ENCODE measurements around the genes ZNF286A and CENPV.

GRCh38 chr17:15645644-15645877 lies 26.1 kb upstream of the FBXW10B start:
- PRO-cap, result no peak
- RAMPAGE, long total RNA, 4 experiments, result no peak in any of the 4 experiments

GRCh38 chr17:15645878-15646221 lies 26.3 kb upstream of the FBXW10B start:
- PRO-cap, result no peak
- RAMPAGE, long total RNA, 4 experiments, result no peak in any of the 4 experiments

DNA sequence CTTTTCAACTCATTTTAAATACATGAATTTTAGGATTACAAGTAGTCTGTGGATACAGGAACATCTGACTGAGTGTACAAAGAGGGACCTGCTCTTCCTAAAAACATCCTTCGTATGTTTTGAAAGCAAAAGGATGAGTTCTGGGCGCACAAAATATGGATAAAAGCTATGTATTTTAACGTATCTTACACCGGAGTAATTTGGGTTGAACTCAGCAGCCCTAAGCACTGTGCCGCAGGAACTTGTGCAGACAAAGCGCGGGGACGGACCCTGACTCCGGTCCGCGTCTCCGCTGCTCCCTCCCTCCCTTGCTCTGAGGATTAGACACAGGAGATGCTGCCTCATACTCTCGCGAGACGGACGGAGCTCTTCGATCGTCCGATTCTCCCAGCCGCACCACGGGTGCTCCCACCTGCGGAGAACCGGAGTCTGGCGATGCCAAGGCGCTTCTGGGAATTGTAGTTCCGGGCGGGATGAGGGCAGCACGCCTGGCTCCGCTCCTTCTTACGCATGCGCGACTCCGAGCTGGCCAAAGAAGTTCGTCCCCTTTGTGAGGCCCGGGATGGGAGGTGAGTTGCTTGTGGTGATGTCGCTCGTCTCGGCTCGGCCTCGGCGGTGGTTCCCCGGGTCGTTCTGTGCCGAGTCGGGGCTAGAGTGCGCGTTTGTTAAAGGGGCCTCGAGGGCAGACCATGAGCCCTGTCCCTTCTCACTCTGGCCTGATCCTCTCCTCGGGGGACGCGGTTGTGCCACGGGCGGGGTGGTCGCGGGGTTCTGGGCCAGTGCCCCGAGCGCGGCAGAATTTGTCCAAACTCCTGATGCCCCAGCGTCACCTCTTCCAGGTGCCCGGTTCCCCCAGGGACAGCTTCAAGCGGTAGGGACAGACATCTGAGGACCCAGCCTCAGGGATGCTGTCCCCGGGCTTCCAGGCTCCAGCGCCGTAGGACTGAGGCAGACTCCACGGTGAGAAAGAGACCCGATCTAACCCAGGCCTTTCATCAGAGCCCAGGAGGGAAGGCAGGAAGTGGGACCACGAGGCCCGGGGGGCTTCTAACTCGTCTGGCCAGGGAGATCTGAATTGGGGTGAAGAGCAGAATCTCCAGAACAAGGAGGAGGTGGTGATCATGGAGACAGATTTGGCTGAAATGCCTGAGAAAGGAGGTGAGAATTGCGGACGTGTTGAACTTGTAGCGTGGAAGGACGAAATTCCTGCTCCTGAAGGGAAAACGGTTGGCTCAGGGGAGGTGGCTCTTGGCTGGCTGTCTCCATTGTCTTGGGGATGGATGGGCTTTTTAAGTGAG lies at the start of gene ZNF286A:
TSS of gene ZNF286A (plus strand) at position 544 of the 1,298 bp plus-strand sequence.
- PRO-cap, result bidirectional peak, plus-strand start at position 461 of the sequence, minus-strand start at position 315 of the sequence
- RAMPAGE, long total RNA, 4 experiments, result start-site peak on the plus strand in 4 of 4 experiments, centred at positions 528 to 556 of the sequence, 42 to 159 reads per replicate

DNA sequence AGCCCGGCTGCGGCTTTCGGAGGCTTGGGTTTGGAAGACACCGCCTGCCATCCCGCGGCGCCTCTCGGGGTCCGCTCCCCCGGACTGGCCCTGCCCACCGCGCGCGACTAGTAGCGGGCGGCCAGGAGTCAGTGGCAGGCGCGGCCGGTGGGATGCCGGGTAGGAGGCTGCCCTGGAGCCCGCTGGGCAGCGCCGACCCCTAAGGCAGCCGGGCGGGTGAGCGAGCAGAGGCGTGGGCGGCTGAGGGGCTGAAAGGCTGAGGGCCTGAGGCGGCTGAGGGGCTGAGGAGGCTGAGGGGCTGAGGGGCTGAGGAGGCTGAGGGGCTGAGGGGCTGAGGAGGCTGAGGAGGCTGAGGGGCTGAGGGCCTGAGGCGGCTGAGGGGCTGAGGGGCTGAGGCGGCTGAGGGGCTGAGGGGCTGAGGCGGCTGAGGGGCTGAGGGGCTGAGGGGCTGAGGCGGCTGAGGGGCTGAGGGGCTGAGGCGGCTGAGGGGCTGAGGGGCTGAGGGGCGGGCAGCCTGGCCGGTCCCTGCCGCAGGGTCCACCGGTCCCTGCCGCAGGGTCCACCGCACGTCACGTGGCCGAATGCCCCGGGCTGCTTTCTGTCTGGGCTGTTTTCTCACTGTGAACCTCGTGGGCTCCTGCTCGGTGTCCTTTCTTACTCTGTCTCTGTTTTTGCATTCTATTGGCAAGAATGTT lies 17.7 kb downstream of the TBC1D26 start:
- PRO-cap, result no peak
- RAMPAGE, long total RNA, 4 experiments, result no peak in any of the 4 experiments

DNA sequence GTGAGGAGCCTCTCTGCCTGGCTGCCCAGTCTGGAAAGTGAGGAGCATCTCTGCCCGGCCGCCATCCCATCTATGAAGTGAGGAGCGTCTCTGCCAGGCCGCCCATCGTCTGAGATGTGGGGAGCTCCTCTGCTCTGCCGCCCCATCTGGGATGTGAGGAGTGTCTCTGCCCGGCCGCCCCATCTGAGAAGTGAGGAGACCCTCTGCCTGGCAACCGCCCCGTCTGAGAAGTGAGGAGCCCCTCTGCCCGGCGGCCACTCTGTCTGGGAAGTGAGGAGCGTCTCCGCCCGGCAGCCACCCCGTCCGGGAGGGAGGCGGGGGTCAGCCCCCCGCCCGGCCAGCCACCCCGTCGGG lies 77.7 kb upstream of the ADORA2B start:
- PRO-cap, result no peak
- RAMPAGE, long total RNA, 4 experiments, result no peak in any of the 4 experiments

- PRO-cap, result no peak
- RAMPAGE, long total RNA, 4 experiments, result no peak in any of the 4 experiments
Measured at GRCh38 chr17:15883892-15884120, 61.1 kb upstream of the ADORA2B start.

DNA sequence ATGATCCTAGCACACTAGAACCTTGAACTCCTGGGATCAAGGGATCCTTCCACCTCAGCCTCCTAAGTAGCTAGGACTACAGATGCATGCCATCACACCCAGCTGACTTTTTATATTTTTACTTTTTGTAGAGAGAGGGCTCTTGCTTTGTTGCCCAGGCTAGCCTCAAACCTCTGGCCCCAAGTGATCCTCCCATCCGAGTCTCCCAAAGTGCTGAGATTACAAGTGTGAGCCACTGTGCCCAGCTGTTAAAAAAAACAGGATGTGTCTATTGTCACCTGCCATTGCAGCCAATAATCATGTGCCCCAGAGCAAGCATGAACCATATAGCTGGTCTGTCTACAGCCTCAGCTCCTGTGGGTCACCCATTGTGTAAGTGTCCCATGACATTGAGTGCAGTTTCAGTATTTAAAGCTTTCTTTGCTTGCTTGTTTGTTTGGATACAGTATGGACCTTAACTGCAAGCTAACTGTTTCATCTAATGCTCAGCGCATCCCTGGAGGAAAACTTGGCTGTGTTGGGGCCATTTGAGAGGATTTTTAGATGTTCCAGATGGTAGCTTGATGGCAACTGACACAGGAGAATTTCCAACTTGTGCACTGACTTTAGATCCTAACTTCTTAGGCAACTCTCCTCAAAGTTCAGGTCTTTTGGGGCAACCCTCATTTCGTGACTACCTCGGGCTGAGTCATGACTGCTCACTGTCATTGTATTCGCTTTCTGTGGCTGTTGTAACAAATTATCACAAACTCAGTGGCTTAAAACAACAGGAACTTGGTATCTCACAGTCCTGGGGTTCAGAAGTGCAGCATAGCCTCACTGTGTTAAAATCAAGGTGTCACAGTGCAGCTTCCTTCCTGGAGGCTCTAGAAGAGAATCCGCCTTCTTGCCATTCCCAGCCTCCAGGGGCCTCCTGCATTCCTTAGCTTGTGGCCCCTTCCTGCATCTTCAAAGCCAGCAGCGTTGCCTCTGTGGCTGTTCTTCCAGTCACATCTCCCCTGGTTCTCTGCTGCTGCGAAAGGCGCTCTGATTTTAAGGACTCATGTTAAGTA lies 30.3 kb upstream of the ADORA2B start:
- PRO-cap, result no peak
- RAMPAGE, long total RNA, 4 experiments, result no peak in any of the 4 experiments

- PRO-cap, result no peak
- RAMPAGE, long total RNA, 4 experiments, result no peak in any of the 4 experiments
Measured at GRCh38 chr17:15948142-15948759, 3.3 kb downstream of the ADORA2B start.

- PRO-cap, result no peak
- RAMPAGE, long total RNA, 4 experiments, result no peak in any of the 4 experiments
Measured at GRCh38 chr17:16021941-16022702, 22.5 kb downstream of the TTC19 start.

GRCh38 chr17:16115613-16116051 lies 99.7 kb downstream of the NCOR1 start:
- PRO-cap, result no peak
- RAMPAGE, long total RNA, 4 experiments, result no peak in any of the 4 experiments

- PRO-cap, result no peak
- RAMPAGE, long total RNA, 4 experiments, result no peak in any of the 4 experiments
Measured at GRCh38 chr17:16293948-16294281, 59.4 kb downstream of the CENPV start.

DNA sequence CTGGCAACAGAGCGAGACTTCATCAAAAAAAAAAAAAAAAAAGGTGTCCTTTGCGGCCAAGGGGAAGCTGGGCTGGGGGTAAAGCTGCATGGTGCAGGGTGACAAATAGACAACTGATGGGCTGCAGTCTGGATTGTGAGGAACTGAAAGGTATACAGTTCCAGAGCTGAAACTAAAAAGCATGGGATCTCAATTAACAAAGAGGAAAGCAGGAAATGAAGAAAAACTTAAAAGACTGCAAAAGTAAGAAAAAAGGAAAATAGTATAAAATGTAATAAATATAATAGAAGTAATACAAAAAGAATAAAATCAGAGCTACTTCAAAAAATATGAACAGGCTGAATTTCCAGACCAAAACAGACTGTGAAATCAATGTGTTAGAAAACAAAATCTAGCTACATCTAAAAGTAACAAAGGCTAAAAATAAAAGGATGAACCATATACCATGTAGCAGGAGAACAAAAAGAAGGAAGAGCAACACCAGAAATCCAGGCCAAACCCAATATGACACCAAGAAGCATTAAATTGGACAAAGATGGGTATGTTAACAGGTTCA lies 22.4 kb downstream of the CENPV start:
- PRO-cap, result no peak
- RAMPAGE, long total RNA, 4 experiments, result no peak in any of the 4 experiments

DNA sequence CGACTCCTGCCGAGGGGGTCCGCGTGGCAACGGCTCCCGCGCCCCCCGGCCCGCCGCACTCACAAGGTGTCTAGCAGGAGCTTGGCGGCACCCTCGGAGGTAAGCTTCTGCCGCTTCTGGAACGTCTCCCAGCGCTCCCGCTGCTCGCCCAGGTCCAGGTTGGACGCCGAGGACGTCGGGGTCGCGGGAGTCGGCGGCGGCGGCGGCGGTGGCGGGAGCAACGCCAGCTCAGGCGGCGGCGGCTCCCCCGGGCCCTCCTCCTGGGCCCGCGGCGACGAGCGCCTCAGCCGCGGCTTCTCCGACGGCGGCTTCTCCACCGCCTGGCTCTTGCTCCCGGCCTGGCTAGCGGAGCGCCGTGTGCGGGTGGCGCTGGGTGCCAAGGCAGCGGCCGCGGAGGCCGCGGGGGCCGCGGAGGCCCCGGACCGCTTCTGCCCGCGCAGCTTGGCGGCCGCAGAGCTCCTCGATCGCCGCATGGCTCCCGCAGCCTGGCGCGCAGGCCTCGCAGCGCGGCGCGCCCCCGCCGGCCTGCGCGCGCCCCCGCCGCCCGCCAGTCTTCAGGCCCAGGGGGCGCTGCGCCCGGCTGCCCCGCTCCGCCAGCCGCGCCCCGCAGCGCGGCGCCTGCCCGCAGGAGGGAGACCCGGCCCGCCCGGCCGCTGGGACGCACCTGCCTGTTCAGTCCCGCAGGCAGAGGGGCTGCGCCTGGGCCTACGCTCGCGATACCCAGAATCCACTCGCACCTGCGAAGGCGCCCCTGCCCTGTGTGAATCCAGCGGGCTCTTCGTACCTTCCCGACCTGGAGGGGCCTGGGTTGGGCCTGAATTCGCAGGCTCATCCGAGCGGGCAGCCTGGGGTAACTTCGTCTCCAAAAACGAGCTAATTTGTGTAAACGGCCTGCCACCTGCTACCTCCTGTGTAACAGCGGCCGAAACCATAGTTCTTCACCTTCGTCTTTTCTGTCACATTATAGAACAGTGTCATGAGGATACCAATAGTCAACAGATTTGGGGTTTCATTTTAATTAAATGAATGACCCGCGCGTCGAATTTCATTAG lies at the start of gene CENPV:
TSS of gene CENPV (minus strand) at position 506 of the 1,052 bp plus-strand sequence.
- PRO-cap, result unidirectional peak, minus-strand start at position 466 of the sequence
- RAMPAGE, long total RNA, 4 experiments, result no peak in any of the 4 experiments

GRCh38 chr17:16377836-16378568 lies 2.9 kb upstream of the UBB start:
- PRO-cap, result unidirectional peak, plus-strand start at chr17:16378326
- RAMPAGE, long total RNA, 4 experiments, result no peak in any of the 4 experiments

GRCh38 chr17:16383193-16383745 lies 2.4 kb downstream of the UBB start:
- PRO-cap, result no peak
- RAMPAGE, long total RNA, 4 experiments, result no peak in any of the 4 experiments

DNA sequence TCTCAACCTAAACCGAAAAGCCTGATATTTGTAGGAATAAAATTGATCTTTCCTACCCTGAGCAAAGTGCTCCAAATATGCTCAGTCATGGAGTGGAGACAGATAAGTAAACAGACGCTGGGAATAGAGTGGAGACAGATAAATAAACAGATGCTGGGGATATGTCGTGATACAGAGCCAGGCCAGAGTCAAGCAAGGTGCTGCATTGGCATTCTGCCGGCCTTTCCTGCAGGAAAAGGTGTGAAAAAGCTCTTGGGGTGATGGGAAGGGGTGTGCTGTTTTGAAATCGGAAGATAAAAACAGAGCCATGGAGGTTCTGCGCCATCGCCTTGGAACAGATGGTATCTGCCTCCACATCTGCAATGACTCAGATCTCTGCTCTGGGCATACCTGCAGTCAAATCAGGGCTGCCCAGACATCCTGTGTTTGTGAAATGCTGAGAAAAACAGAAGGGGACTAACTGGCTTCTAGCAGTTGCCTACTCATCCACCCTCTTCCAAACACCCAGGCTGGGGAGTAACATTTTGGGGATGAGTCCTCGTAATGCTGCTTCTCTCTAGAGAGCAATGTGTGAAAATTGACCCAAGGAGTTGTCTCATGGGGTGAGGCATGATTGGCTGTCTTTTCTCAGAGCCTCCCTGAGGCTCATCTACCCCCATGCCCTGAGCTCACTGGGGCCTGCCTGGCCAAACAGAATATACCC lies 16.8 kb upstream of the TRPV2 start:
- PRO-cap, result no peak
- RAMPAGE, long total RNA, 4 experiments, result no peak in any of the 4 experiments

DNA sequence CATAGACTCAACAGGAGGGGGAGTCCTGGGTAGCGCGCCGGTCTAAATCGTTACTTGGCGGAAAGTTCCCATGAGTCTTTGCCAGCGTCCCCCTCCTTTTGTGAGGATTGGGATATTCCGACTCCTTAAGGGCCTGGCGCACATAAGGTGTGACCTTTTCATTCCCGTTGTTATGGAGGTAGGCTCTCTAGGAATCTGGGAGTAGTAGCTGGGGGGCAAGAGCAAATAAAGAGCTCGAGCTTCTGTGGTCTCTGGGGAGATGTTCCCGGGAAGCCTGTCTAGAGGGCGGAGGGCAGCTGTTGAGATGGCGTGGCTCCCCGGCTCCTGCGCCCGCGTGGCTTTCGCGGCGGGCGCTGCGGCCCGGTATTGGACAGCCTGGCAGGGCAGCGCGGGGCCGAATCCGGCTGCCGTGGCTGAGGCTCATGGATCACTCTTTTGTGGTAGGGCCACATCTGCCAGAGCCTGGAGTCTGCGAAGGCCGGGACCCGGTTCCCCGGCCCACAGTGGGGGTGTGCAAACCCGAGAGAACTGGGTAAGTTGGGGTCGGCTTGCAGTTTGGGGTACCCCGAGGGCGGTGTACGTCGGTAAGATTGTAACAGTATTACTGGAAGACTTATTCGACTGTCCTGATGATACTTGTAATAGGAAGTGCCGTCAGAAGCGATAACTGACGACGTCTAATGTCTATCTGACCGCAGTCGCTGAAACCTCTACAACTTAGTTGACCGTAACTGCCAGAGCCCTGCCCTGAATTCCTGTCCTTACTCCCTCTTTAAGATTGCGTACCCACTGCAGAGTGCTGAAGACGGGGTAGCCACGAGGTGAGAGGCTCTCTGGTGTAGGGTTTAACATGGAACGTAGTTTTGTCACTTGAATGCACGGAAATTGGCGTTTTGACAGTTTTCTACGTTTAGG lies 23.8 kb downstream of the TRPV2 start:
- PRO-cap, result no peak
- RAMPAGE, long total RNA, 4 experiments, result start-site peak on the plus strand in 1 of 4 experiments, centred at position 157 of the sequence, 1,307 reads per replicate

- PRO-cap, result no peak
- RAMPAGE, long total RNA, 4 experiments, result no peak in any of the 4 experiments
Measured at GRCh38 chr17:16455723-16456529, 36.1 kb downstream of the LRRC75A start.

DNA sequence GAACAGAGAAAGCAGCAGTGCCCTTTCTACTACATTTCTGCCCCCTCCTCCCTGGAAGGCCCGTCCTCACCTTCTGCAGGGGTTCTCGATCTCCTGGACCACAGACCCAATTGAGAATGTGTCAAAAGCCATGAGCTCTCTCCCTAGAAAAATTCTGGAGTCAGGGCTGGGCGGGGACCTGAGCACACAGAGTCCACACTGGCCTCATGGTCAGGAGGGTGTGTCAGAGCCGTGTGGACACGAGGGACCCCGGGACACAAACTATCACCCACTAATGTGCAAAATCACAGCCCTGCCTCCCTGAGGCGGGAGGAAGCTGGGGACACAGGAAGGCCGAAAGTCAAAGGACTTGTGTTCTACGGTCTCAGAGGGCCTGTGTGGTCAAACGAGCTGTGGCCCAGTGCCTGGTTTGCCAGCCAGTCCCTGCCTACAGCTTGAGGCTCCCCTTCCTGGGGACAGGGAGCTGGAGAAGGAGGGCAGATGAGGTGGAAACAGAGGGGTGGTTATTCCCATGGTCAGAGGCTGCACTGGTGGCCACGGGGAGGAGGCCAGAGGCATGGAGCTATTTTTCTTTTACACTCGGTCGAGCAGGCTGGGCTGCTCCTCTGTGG lies 27.4 kb downstream of the LRRC75A start:
- PRO-cap, result no peak
- RAMPAGE, long total RNA, 4 experiments, result no peak in any of the 4 experiments

DNA sequence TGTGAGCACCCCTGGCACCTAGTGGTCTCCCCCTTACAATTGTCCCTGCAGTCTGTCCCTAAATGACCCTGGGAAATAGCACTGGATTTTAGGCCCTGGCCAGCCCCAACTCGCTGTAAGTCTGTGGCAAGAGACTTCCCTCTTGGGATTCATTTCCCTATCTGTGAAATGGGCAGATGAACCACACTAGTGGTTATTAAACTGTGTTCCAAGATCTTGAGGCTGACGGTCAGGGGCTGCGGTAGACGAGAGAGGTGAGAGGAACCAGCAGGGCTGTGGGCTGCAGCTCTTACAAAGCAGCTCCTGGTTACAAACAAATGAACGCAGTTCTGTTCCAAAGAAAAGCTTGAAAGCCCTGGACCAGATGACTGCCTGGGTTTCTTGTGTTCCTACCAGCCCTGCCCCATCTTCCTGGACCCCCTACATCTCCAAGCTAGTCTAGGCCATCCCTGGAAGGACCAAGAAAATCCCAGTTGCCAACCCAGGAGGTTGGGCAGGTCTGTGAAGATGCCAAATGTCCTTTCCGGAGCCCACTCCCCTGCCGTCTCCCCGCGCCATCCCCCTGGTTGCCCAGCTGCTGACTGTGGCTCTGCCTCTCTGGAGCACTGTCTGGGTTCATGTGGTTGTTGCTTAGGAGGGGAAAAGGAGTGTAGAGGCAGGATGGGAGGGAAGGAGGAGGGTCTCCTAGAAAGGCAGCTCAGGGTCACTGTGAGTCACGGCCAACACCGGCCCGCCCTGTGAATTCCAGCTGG lies 26.6 kb downstream of the LRRC75A start:
- PRO-cap, result no peak
- RAMPAGE, long total RNA, 4 experiments, result no peak in any of the 4 experiments

Data from sigmoid colon (tissue), 4 donors.